ENCODE measurements around a stretch of chr3.

GRCh38 chr3:17458041-17458660, 284.3 kb downstream of the TBC1D5 start:
- RRBS, result no CpG with 5 or more reads among the region's 5 CpGs
CAGE:
- cytosol, long polyA plus RNA, result no peak
- long polyA plus RNA, result no peak
- nucleus, long polyA plus RNA, result no peak

DNA sequence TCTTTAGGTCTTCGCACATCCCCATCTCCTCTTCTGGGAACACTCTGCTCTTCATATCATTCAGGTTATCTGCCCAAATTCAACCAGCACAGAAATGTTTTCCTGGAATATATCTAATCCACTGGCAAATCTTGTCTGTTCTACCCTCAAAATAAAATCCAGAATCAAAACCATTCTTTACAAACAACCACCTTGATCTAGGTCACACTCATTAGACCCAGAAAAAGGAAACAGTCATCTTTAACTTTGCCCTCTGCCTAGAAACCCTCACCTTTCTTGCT, 225.6 kb downstream of the TBC1D5 start:
- RRBS, result no CpG with 5 or more reads among the region's 1 CpG
CAGE:
- cytosol, long polyA plus RNA, result no peak
- long polyA plus RNA, result no peak
- nucleus, long polyA plus RNA, result no peak

DNA sequence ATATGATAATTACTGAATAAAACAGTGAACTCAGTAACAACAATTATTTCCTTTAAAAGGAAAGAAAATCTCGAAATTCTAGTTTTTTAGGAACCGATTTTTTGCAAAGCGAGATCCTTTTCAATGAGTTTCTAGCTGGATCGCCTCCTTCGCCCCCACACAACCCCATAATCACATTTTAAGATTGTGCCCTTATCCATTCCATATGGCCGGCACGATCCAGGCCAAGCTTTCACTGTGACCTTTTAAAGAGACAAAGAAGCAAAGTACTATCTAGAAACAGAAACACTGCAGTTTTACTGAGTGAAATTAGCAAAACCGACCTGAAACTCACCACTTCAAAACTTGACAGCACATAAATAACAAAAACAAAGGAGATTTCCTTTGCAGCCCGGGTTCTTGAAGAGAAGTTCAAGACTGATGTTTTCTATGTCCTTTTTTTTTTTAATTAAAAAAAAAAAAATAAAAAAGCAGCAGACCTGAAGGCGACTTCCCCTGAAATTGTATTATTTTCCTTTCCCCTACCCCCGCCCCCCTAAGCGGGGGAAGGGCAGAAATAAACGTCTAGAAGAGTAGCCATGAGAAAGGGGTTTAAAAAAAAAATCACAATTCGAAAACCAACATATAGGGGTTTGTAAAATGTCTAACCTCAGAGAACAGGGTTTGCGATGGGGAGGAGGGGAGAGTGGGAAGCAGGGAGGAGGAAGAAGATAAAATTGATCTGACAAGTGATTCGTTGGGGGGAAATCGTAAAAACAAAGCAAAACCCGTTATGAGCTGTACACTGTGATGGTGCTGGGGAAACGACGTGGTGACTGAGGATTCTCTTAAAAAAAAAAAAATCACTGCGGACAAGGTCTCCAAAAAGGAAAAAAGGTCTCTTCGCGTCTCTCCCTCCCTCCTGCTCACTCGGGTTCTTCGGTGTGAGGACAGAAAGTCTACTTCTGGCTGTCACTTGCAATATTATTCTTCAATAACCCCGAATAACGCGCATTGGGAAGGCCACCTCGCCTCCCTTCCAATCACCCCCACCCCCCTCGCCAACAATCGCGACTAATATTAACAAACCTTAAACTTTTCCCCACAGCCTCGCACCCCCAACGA, 1.5 kb downstream of the SATB1 start:
- RRBS, result no CpG with 5 or more reads among the region's 34 CpGs
CAGE:
- cytosol, long polyA plus RNA, result no peak
- long polyA plus RNA, result start-site peak on the minus strand centred at position 1,014 of the sequence, 45 bp wide, 27 and 60 reads in 2 replicates
- nucleus, long polyA plus RNA, result no peak

- RRBS, result no CpG with 5 or more reads among the region's 4 CpGs
CAGE:
- cytosol, long polyA plus RNA, result no peak
- long polyA plus RNA, result no peak
- nucleus, long polyA plus RNA, result no peak
These were observed 15.4 kb upstream of the SATB1 start for GRCh38 chr3:18440499-18440900.

- RRBS, result no CpG with 5 or more reads among the region's 5 CpGs
CAGE:
- cytosol, long polyA plus RNA, result no peak
- long polyA plus RNA, result no peak
- nucleus, long polyA plus RNA, result no peak
These were observed 17.8 kb upstream of the SATB1 start for GRCh38 chr3:18442915-18443281.

DNA sequence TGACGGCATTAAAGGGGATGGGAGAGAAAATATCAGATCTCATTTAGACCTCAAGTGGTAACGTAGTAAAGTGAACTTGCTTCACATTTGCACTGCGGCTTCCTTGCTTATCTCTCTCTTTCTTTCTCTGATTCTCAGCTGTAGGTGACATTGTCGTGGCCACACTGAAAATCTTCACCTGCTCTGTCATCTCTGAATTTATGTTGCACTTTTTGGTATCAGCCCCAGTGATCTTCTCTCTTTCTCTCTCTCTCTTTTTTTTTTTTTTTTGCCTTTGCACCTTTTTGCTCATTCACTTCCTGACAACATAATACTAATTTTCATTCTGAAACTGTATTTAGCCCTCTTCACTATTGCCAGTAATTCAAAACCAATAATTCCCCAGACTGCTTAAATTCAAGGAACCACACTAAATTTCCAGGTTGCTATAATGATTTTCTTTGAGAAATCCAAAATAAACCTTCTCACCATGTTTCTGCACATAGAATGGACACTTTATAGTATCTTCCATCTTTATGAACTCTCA, 254.2 kb upstream of the SATB1 start:
- RRBS, result no CpG with 5 or more reads among the region's 4 CpGs
CAGE:
- cytosol, long polyA plus RNA, result no peak
- long polyA plus RNA, result no peak
- nucleus, long polyA plus RNA, result no peak

DNA sequence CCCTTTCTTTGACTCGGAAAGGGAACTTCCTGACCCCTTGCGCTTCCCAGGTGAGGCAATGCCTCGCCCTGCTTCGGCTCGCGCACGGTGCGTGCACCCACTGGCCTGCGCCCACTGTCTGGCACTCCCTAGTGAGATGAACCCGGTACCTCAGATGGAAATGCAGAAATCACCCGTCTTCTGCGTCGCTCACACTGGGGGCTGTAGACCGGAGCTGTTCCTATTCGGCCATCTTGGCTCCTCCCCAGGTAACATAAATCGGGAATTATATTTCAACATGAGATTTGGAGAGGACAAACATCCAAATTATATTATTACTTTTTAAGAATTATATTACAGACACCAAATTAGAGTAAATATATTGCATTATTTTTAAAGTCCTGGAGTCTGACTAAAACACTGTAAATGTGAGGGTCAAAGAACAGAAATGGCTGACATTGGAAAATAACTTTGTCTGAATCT, 212.0 kb upstream of the KCNH8 start:
- RRBS, result no CpG with 5 or more reads among the region's 16 CpGs
CAGE:
- cytosol, long polyA plus RNA, result no peak
- long polyA plus RNA, result no peak
- nucleus, long polyA plus RNA, result no peak

- RRBS, result no CpG with 5 or more reads among the region's 22 CpGs
CAGE:
- cytosol, long polyA plus RNA, result no peak
- long polyA plus RNA, result no peak
- nucleus, long polyA plus RNA, result no peak
These were observed 1.3 kb upstream of the RAB5A start for GRCh38 chr3:19945250-19946413.

GRCh38 chr3:20057070-20057941, 17.1 kb downstream of the KAT2B start:
- RRBS, result no CpG with 5 or more reads among the region's 6 CpGs
CAGE:
- cytosol, long polyA plus RNA, result no peak
- long polyA plus RNA, result no peak
- nucleus, long polyA plus RNA, result no peak

DNA sequence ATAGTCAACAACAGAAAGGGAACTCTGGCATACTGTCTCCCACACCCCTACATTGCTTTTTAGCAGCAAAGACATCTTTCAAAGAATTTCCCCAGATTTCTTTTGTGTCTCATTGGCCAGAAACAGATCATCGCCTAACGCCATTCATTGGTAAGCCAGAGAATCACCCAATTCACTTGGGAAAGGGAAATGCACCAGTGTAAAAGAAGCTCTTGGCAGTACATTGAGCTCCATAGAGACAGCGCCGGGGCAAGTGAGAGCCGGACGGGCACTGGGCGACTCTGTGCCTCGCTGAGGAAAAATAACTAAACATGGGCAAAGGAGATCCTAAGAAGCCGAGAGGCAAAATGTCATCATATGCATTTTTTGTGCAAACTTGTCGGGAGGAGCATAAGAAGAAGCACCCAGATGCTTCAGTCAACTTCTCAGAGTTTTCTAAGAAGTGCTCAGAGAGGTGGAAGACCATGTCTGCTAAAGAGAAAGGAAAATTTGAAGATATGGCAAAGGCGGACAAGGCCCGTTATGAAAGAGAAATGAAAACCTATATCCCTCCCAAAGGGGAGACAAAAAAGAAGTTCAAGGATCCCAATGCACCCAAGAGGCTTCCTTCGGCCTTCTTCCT, 630.6 kb upstream of the ZNF385D start:
- RRBS, result no CpG with 5 or more reads among the region's 13 CpGs
CAGE:
- cytosol, long polyA plus RNA, result no peak
- long polyA plus RNA, result no peak
- nucleus, long polyA plus RNA, result no peak

- RRBS, result no CpG with 5 or more reads among the region's 2 CpGs
CAGE:
- cytosol, long polyA plus RNA, result no peak
- long polyA plus RNA, result no peak
- nucleus, long polyA plus RNA, result no peak
These were observed 587.7 kb upstream of the UBE2E2 start for GRCh38 chr3:22615525-22615817.

DNA sequence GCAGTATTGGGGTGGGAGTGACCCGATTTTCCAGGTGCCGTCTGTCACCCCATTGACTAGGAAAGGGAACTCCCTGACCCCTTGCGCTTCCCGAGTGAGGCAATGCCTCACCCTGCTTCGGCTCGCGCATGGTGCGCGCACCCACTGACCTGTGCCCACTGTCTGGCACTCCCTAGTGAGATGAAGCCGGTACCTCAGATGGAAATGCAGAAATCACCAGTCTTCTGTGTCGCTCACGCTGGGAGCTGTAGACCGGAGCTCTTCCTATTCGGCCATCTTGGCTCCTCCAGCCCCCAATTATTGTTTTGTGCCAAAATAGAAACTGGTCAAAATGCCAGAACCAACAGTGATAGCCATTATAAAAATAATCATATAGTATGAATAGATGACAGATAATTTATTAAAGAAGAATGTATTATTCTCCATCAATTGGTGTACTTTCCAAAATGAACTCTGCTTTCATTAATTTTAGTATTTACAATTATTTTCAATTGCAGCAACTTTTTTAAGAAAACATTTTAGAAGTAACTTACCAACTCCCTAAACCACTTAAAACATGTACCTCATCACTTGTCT, 459.6 kb upstream of the UBE2E2 start:
- RRBS, result no CpG with 5 or more reads among the region's 14 CpGs
CAGE:
- cytosol, long polyA plus RNA, result no peak
- long polyA plus RNA, result no peak
- nucleus, long polyA plus RNA, result no peak

GRCh38 chr3:23035770-23036339, 167.3 kb upstream of the UBE2E2 start:
- RRBS, result no CpG with 5 or more reads among the region's 7 CpGs
CAGE:
- cytosol, long polyA plus RNA, result no peak
- long polyA plus RNA, result no peak
- nucleus, long polyA plus RNA, result no peak

DNA sequence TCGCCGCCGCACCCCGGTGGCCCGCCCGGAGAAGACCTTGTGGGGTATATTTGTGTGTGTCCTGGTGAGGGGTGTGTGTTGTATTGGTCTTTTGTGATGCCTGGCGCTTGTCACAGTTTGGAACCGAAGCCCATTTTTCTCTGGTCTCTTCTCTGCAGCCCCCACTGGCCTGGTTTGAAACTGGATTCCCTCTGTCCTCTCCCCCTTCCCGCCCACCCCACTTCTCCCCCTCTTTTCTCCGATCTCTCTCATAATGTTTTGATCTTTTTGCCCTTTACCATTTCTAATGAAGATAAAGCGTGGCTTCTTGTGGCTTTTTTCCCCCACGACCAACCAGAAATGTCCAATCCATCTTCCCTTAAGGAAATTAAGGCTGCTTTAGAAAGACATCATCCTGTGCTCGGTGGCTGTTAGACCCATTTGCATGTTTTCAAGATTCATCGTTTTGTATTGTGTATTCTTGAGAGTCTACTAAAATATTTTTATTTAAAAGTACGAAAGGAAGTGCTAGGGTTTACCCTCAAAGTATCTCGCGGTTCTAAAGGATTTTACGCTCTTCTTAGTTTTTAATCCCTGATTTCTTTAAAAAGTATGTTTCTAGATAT, 905 bp downstream of the UBE2E2 start:
- RRBS, result no CpG with 5 or more reads among the region's 18 CpGs
CAGE:
- cytosol, long polyA plus RNA, result no peak
- long polyA plus RNA, result no peak
- nucleus, long polyA plus RNA, result no peak

- RRBS, result no CpG with 5 or more reads among the region's 5 CpGs
CAGE:
- cytosol, long polyA plus RNA, result no peak
- long polyA plus RNA, result no peak
- nucleus, long polyA plus RNA, result no peak
These were observed 66.0 kb downstream of the UBE2E2 start for GRCh38 chr3:23268930-23269783.

DNA sequence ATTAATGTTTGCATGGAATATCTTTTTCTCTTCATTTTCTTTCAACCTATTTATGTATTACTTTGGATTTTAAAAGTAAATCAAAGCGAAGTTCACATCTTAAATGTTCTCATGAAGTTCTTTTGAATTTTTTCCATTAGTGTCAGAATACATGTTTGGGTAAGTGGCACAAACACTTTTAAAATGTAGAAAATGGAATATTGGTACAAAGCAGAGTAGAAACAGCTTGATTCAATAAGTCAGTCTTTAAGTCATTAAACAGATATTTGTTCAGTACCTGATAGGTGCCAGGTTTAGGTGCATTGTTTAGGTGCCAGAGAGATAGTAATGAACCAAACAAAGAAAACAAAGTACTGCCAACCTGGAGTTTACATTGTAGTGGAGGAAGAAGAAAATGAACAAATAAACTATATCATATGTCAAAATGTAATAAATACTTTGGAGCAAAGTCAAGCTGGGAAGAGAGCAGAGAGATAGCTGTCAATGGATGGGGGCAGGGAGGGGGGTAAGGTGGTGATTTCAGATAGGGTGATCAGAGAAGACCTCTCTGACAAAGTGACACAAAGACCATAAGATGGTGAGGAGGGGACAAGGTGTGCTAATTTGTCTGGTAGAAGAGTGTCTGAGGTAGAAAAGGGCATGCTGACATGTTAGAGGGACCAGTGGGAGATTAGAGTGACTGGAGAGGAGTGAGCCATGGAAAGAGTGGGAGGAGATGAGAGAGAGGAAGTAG, 128.0 kb downstream of the UBE2E2 start:
- RRBS, result no CpG with 5 or more reads among the region's 1 CpG
CAGE:
- cytosol, long polyA plus RNA, result no peak
- long polyA plus RNA, result no peak
- nucleus, long polyA plus RNA, result no peak

- RRBS, result no CpG with 5 or more reads among the region's 2 CpGs
CAGE:
- cytosol, long polyA plus RNA, result no peak
- long polyA plus RNA, result no peak
- nucleus, long polyA plus RNA, result no peak
These were observed 145.7 kb downstream of the UBE2E2 start for GRCh38 chr3:23348740-23349289.

GRCh38 chr3:23750812-23751898, 54.6 kb upstream of the UBE2E1 start:
- RRBS, result no CpG with 5 or more reads among the region's 16 CpGs
CAGE:
- cytosol, long polyA plus RNA, result no peak
- long polyA plus RNA, result no peak
- nucleus, long polyA plus RNA, result no peak

DNA sequence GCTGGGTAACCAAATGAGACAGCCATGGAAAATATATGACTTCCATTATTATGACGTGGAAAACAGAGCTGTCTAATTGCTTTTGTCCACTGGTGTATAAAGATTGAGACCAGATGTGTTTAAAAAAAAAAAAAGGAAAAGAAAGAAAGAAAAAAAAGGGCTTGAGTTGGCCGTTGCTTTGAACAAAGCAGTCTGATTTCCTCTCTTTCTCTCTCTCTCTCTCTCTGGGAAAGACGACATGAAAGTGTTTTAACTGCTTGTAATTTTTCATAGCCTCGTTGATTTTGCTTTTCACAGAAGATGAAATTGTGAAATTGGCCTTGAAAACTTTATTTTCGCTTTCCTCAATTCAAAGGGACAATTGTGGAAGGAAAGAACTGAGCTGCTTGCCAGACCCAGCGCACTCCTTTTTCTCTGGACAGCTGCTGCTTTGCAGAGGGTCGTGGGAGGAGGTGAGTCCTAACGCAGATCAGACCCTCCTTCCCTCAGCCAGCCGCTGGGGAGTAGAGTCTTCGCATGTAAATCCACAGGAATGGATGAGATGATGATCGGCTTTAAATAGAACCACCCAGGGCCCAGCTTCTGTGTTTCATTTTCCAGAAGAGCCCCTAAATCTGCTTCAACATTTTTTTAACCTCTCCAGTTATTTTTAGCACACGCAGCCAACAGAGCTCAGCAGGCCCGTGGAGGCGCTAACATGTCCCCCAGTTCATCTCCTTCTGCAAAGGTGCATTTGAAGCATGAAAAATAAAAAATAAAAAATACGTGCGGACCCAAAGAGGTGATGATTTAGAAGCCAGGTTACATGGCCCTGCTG, 42.8 kb upstream of the UBE2E1 start:
- RRBS, result no CpG with 5 or more reads among the region's 16 CpGs
CAGE:
- cytosol, long polyA plus RNA, result no peak
- long polyA plus RNA, result no peak
- nucleus, long polyA plus RNA, result no peak

DNA sequence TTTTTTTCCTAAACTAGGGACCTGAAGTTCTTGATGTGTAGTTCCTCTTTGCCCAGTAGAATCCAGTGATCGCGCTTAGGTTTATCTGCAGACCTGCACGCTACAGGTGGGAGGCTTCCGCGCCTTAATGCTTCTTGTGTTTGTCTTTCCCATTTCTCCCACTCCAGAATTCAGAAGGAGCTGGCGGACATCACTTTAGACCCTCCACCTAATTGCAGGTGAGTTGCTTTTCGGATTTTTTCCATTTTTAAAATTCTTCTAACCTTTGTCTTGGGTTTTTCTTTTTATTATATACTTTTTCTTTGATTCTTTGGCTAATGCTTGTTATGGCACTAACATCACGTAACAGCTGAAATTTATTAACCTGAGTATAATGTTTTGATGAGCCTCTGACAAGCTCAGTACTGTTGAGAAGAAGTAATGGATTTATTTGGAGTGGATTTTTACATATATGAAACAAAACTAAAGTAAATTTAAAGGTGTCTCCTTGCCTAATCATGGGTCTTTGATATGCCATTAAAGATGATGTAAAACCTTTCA, 5.6 kb downstream of the UBE2E1 start:
- RRBS, result no CpG with 5 or more reads among the region's 8 CpGs
CAGE:
- cytosol, long polyA plus RNA, result no peak
- long polyA plus RNA, result no peak
- nucleus, long polyA plus RNA, result no peak

Measured in H1 (cell line).